H9 (cell line): Measurements from ENCODE around the genes CTF1, SETD1A, PYCARD and KRBOX5.

GRCh38 chr16:30768969-30769918 is 7.1 kb downstream of the RNF40 start:
- PRO-cap = no peak

DNA sequence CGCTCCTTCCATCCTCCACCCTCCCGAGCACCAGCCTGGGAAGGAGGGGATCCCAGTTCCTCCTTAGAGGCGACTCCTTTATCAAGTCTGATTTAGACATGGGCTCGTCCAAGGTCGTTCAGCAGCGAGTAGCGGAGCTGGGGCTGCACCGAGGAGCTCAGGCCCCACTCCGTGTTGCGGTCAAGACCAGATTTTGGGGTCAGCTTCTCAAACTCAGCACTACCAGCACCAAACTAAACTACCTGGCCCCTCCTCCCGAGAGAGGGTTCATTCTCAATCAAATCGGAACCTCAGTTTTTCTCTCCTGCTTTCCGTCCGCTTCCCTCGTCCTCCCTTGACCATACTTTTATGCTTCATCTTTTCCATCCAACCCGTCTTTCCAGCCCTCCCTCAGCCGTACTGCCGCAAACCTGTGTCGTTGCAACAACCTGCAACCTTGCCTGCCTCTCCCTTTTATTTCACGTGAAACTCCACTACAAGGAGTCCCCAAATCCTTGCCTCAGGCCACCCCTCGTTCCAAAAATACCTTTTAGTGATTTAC is 19.1 kb upstream of the ZNF629 start:
- PRO-cap = unidirectional peak, minus-strand start at position 130 of the sequence

DNA sequence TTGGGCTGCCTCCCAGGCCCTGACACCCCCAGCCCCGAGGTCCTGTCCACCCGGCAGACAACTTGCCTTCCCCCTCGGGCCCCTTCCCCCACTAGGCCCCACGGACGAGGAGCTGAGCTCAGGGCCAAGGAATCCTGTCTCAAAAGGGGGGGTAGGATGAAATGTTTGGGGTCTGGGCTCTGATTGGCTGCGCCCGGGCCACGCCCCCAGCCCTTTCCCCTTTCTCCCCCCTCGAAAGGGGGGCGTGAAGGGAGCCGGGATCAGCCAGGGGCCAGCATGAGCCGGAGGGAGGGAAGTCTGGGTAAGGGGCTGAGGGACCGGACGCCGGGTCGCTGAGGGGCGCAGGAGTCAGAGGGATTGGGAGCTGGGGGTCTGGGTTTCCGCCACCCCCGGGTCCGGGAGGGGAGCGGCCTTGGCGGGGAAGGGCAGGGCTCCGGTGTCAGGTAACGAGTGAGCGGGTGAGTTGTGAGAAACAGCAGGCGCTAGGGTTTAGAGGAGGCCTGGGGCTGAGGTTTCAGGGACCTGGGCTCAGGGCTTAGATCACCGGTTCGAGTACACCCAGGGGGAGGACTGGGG is at the start of gene CTF1:
Gene CTF1 (plus strand): TSS at position 247 of the 576 bp plus-strand sequence.
- PRO-cap = bidirectional peak, plus-strand start at position 449 of the sequence, minus-strand start at position 452 of the sequence

DNA sequence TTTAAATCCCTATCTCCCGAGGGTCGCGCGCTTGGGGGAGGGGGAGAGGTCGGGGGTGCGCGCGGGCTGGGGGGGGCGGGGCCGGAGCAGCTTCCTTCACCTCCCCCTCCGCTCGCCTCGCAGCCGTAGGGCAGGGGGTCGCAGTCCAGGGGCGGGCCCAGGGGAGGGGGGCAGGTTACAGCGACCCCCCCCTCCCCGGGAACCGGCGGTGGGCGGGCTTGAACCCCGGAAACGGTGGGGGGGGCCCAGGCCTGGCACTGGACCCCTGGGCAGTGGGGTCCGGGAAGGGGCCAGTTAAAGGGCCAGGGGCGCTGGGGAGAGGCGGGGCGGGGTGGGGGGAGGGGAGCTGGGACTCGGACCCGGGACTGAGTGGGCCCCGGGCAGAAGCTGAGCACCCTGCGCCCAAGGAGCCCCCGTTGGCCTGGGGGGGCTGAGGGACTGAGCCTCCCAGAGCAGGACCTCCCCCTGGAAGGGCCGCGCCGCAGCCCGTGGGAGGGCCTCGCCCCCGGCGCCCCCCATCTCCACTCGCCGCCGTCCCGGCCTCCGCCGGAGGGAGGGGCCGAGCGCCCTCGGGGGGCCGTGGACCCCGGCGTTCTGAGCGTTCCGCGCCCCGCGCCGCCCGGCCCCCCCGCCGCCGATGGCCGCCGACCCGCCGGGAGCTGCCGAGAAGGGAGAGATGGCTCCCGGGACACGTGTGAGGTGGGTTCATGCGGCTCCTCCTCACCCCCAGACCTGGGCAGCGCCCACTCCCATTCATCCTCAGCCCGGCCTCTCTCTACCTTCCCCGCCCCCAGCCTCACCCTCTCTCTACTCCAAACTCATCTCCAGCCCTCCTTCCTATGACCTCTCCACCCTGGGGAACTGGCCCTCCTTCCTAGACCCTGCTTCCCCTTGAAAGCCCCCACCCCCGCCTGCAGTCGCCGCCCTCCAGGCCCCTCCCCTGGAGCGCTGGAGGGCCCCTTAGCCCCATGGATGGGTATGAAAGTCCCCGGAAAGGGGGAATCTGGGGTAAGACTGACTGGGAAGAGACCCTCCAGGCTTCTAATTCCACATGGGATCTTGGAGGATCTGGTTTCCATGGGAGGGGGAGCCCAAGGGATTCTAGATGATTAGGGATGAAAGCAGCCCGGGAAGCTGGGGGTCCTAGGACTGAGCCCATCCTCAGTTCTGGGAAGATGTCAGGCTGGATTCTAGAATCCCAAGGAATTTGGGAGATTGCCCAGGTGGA is 803 bp downstream of the FBXL19 start:
- PRO-cap = bidirectional peak, plus-strand start at position 673 of the sequence, minus-strand start at position 696 of the sequence

DNA sequence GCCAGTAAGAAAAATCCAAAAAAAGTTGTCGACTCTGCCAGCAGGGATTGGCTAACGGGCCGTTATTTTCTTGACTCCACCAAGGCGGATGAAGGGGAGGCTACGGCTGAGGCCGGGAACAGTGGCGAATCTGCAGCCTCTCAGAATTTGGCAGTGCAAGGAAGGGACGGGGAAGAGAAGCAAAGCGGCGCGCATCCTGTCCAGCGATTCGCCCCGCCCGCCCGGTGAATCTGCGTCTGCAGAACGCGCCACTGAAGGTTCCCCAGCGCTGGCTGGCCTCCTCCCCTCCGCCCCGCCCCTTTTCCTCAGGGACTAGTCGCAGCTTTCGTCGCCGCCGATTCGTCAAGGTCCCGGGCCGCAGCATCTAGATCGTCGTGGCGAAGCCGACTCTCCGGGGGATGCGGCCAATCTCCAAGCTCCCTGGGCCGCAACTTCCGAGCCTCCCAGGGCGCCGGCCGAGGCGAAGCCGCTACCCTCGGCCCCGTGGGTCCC is at the start of gene SETD1A:
Gene SETD1A (plus strand): TSS at position 342 of the 492 bp plus-strand sequence.
- PRO-cap = bidirectional peak, plus-strand start outside the sequence, minus-strand start at position 226 of the sequence

- PRO-cap = no peak
Measured at GRCh38 chr16:30976199-30976950, 8.6 kb upstream of the HSD3B7 start.

- PRO-cap = no peak
Measured at GRCh38 chr16:30983758-30984817, 919 bp upstream of the HSD3B7 start.

DNA sequence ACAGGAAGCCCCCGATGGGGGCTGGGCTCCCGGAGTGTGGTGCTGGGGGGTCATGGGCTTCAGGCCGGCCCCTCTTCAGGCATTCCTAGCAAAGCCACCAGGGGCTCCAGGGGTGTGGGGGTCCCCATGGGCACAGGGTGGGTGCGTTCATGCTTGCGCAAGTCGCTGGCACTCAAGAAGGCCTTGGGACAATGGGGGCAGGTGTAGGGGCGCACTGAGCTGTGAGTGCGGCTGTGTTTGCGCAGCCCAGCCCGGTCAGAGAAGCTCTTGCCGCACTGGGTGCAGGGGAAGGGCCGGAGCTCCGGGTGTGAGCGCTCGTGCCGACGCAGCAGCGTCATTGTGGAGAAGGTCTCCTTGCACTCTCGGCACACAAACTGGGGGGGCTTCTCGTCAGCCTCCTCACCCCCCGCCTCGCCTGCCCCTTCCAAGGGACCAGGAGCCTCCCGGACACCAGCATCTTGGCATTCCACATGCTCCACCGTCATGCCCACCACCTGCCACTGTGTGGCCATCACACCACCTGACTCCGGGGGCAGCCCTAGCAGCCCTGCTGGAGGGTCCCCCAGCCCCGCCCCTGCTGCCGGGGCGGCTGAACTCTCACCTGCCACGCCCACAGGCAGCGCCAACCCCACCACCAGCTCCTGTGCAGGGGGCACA is 12.9 kb downstream of the ZNF668 start:
- PRO-cap = no peak

GRCh38 chr16:31141662-31142360 is 6.3 kb upstream of the PRSS8 start:
- PRO-cap = bidirectional peak, plus-strand start at chr16:31141958, minus-strand start at chr16:31141733; bidirectional peak, plus-strand start at chr16:31142508, minus-strand start at chr16:31142212

DNA sequence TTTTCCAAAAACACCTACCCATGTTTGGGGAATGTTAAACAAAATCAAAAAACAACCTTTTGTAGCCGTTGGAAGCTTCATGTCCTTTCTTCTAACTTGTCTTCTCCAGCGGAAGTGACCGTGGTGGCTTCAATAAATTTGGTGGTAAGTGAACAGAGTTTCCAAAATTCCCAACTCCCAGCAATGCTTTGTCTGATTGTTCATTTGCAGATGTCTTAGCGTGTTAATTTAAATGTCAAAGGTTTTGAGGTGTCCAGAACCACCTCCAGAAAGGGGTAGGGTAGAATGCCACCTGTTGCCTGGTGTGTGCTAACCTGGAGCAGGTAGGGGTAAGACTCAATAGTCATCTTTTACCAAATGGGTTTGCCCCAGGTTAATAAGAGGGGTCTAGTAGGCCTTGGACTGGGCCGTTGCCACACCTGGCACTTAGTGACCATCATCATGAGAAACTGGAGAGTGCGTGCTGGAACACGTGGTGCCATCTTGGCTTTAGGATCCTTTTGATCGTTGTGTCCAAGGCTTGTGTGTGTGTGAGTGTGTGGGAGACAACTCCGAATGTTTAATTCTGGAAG is 6.8 kb downstream of the FUS start:
- PRO-cap = no peak

GRCh38 chr16:31196719-31197496 is 5.7 kb downstream of the PYCARD start:
- PRO-cap = no peak

- PRO-cap = unidirectional peak, plus-strand start at chr16:31199419
Measured at GRCh38 chr16:31199174-31199933, 3.2 kb downstream of the PYCARD start.

GRCh38 chr16:31202015-31203059 is at the start of gene PYCARD:
Gene PYCARD, minus strand, starts transcription at chr16:31202760.
- PRO-cap = bidirectional peak, plus-strand start at chr16:31202449, minus-strand start at chr16:31202215; bidirectional peak, plus-strand start at chr16:31202647, minus-strand start at chr16:31202627; bidirectional peak, plus-strand start at chr16:31202737, minus-strand start at chr16:31202751

- PRO-cap = no peak
Measured at GRCh38 chr16:31362016-31362604, 7.1 kb downstream of the ITGAX start.

GRCh38 chr16:31427430-31428189 is 550 bp downstream of the COX6A2 start:
- PRO-cap = no peak

GRCh38 chr16:31472638-31473269 is 802 bp downstream of the TGFB1I1 start:
- PRO-cap = unidirectional peak, minus-strand start at chr16:31472734

- PRO-cap = no peak
Measured at GRCh38 chr16:31498954-31499578, 9.1 kb downstream of the RUSF1 start.

- PRO-cap = no peak
Measured at GRCh38 chr16:31695651-31696217, 17.3 kb upstream of the KRBOX5 start.

DNA sequence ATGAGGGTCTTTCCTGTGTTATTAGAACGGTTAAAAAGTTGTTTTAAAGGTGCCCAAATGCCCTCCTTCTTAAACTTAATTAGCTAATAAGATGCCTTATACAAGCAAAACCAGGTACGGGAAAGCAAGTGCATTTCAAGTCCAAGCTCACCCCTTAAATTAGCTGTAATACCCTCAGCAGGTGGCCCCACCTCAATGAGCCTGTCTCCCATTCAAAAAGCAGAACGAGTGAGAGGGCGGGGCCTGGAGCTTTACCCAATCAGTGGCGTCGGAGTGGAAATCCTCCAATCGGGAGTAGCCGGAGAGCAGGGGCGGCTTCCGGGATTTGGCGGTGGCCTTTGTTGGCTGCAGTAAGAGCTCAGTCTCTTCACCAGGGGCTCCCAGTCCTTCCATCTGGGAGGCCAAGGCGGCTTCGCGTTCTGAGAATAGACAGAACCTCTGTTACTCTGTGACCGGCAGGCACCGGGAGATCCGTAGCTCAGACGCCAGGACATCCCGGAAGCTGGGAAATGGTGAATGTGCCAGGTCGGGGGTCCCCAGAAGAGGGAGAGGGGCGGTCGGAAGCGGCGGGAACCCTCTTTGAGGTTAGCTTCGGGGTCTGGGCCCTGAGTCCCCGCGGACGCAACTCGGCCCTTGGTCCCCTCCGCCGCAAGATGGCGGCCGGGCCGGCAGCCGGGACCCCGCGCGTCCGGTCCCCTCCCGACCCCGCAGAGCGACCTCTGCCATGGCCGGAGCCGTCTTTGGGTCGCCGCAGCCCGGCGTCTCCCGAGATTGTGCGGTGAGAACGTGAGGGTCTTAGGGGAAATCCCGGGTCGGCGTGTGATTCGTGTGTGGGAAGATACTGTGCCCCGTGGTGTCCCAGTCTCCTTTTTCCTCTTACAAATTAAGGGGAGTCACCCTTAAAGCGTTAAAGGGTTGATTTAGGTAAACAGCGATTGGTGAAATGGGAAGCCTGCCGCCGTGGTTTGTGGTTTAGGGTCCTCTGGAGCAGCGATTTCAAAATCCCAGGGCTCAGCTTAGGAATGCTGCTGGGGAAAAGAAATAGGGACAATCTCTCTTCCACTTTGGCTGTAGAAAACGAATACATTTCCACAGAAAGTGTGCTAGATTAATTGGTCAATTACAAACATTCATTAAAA is at the start of gene KRBOX5:
Gene KRBOX5 (plus strand): TSS at position 321 of the 1,139 bp plus-strand sequence.
- PRO-cap = bidirectional peak, plus-strand start at position 383 of the sequence, minus-strand start at position 194 of the sequence; bidirectional peak, plus-strand start at position 651 of the sequence, minus-strand start at position 777 of the sequence; bidirectional peak, plus-strand start at position 902 of the sequence, minus-strand start at position 885 of the sequence

- PRO-cap = no peak
Measured at GRCh38 chr16:31869990-31870367, 3.6 kb upstream of the ZNF267 start.